Colic lymph node (tissue), 1 donor: ENCODE measurements around the gene AK4.

GRCh38 chr1:64540337-64540894 is 70.5 kb downstream of the CACHD1 start:
- PRO-cap, result no peak

DNA sequence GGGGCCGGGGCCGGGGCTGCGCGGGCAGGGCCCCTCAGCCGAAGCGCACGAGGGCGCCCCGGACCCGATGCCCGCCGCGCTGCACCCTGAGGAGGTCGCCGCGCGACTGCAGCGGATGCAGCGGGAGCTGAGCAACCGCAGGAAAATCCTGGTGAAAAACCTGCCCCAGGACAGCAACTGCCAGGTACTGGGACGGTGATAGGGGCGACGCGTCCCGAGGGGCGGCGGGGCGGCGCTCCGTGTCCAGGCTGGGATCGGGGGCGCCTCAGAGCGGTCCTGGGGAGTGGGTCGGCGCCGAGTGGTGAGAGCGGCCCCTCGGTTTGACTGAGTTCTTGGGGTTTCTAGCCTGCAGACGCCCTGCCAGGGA is 346 bp downstream of the RAVER2 start:
- PRO-cap, result no peak

DNA sequence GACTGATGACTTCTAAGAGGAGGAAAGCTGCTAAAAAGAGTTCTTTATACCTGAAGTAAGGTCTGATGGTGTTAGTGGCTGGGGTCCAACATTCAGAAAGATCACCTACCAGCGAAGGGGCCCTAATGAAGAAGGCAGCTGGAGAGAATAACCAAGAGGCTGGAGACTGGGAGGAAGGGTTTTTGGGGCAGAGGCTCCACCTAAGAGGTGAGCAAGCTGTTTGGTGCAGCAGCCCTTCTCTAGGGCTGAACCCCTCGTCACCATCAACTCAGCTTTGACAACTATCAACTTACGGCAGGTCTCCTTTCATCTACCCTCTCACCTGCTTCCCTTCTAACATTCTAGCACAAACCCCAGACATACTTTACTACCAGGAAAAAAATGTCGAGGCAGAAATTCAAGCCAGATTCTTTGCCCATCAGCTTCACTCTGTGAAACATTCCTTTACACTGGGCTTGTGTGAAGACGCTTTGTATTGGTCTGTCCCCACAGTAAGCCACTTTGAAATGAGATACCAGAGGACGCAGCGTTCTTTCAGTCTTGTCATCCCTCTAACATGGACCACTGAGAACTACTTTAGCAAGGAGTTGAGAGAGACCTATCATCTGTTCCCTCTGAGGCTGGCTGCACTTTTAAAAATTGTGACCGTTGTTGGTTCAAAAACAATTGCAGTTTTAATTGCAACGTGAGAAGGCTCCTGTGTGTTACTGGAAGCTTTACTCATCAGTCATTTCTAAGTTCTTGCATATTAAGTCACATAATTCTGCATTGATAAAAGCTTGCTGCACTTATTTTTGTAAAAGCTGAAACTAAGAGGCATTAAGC is 84.7 kb downstream of the RAVER2 start:
- PRO-cap, result no peak

DNA sequence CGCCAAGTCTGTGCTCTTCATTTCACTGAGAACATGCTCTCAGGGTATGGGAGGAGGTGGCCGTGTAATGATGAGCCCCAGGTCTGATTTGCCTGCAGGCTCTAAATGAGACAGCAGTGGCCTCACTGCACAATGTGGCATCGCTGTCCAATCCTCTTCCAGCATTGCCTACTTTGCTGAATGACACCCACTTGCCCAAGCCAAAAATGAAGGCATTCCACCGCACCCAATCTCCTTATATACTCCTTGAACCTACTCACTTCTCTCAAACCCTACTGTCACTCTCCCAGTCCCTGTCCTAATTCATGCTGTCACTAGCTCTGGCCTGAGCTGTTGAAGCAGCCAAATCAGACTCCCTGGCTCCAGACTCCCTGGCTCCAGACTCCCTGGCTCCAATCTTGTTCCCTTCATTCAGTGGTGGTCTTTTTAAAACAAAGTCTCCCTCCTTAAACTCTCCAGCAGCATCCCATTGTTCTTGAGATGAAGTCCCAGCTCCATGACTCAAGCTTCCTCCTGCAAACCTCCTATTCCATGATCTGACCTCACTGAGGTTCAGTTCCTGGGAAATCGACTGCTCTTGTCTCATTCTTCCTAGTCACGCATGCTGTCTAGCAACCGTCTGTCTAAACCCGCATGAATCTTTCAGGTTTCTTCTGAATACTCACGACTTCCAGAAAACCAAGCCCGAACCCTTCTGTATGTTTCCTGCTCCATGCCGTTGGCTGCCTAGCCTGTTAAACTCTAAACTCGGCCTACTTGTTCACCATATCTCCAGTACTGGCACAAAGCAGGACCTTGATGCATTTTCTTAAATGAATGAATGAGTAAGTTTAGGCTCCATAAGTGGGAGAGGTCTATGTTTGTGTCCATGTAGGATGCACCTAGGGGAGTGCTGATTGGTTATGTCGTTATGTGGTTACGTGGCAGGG is 91.8 kb downstream of the RAVER2 start:
- PRO-cap, result no peak

- PRO-cap, result no peak
These were observed 90.8 kb downstream of the JAK1 start for GRCh38 chr1:64875537-64875996.

GRCh38 chr1:64898526-64898886 is 67.8 kb downstream of the JAK1 start:
- PRO-cap, result no peak

DNA sequence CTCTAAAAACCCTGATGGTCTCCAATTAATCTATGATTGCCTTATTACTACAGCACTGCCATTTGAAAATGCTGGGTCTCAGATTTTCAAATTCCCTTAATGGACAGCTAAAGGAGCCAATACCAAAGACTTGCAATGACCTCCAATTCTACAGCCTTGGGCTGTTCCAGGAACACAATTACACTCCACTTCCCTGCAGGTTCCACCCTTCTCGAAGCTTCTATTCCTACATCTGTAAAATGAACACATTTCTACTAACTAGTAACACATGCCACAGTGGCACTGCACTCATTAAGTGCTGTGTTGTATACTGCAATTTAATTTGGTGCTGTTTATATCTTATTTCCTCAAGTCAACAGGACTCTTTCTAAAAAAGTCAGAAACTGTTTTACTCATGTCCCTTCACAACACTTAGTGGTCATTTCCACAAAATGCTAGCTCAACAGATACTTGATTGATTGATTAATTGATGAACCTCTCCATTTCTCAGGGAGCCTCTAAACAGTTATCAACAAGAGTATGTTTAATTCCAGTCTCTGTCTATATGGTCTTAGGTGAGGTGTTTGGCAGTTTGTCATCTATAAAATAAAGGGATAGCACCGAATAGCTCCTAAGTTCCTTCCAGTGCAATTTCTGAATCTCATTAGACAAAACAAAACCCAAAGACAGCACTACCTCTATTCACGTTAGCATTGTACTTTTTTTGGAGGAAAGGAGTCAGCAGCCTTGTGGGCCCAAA is 85.5 kb upstream of the AK4 start:
- PRO-cap, result no peak

GRCh38 chr1:65069239-65069670 is 78.7 kb upstream of the AK4 start:
- PRO-cap, result unidirectional peak, minus-strand start at chr1:65069325

DNA sequence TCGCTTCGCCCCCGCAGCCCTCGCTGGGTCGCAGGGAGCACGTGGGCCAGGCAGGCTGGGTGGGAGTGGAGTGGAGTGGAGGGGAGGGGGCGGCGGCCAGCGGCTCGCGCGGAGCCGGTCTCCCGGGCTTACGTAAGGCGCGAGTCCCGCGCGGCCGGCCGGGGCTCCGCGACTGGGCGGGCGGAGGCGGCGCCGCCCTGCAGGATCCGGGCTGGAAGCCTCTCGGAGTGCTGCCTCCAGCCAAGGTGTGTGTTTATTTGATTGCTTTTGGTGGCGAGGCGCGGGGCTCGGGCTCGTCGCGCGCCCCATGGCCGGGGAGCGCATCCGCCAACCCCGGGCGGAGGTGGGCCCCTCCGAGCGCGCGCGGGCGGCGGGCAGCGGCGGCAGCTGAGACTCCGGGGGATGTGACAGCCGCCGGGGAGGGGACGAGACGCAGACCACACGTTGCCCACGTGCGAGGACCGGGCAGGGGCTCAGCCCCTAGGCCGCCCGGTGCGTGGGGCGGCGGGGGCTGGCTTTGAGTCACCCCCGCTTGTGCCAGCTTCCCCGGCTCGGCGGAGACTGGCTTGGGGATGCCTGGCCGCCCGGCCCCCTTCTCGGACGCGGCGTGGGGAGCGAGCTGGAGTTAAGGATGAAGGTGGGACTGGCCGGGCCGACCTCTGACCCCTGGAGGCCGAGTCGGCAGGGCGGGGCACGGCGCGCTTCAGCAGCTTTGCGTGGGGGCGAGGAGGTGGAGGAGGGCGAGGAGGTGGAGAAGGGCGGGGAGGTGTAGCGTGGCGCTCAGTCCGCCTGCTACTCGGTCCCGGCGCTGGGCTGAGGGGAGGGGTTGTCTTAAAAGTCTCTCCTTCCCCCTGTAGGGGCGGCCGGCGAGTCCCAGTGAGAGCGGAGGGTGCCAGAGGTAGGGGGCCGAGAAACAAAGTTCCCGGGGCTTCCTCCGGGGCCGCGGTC is at the start of gene AK4:
Gene AK4, plus strand, starts transcription at position 783 of the 948 bp plus-strand sequence.
- PRO-cap, result bidirectional peak, plus-strand start at position 202 of the sequence, minus-strand start outside the sequence; unidirectional peak, plus-strand start at position 202 of the sequence; bidirectional peak, plus-strand start at position 783 of the sequence, minus-strand start at position 553 of the sequence

- PRO-cap, result no peak
These were observed 16.8 kb downstream of the AK4 start for GRCh38 chr1:65164856-65165097.

GRCh38 chr1:65423599-65424282 is 3.3 kb downstream of the LEPR start:
- PRO-cap, result no peak

- PRO-cap, result no peak
These were observed 129.9 kb downstream of the LEPR start for GRCh38 chr1:65550131-65551001.

- PRO-cap, result unidirectional peak, minus-strand start at chr1:66052564
These were observed 259.7 kb downstream of the PDE4B start for GRCh38 chr1:66052427-66052857.

DNA sequence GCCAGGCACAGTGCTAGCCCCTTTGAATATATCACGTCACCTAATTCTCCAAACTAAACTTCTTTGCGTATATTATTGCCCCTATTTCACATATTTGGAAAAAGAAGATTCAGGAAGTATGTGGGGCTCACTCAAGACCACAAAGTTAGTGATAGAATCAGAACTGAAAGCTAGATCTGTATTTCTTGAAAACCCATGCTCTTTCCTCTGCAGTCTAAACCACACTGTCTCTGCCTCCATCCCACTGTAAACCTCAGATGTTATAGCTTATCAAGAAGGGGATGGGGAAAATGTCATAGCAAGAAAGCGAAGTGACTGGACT is 257.8 kb upstream of the SGIP1 start:
- PRO-cap, result bidirectional peak, plus-strand start at position 224 of the sequence, minus-strand start at position 147 of the sequence

DNA sequence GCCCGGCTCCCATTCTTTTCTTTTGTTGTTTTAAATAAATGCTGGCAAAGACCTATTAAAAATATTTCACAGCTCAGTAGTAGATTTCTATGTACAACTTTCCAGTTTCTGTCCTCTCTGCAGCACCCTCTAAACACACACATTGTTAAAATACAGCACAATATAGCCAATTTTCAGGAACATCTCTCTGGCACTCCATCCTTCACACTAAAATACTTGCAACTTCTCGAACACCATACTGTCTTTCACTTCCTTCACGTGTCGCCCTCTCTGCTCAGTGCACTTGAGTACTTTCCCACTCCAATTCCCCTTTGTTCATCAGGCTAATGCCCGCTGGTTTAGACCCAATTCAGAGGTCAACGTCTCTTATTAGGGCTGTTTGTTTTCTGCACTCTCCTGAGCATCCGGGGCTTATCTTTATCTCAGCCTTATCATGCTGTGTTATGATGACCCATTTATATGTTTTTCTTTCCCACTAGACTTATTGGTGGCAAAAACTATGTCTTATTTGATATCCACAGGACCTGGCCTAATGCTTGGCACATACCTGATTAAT is 238.2 kb upstream of the SGIP1 start:
- PRO-cap, result no peak

- PRO-cap, result unidirectional peak, plus-strand start at chr1:66331753; bidirectional peak, plus-strand start at chr1:66332245, minus-strand start at chr1:66332244
These were observed 202.1 kb upstream of the SGIP1 start for GRCh38 chr1:66331584-66332524.

DNA sequence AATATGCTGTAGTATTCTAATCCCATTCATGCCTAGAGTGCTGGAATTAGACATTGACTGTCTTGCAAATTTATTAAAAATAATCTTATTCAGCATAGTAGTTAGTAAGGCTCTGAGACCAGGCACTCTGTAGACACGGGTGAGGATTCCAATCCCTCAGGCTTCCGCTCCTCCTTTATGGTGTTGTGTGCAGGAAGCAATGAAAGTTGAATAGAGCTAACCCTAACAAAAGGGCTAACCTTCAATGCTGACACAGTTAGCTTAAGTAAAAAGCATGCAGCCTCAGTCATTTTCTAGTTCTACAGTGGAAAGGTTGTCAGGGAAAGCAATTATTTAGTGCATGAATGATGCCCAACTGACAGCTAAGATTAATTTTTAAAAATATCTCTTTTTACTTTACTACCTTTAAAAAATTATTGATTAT is 199.6 kb upstream of the SGIP1 start:
- PRO-cap, result bidirectional peak, plus-strand start at position 289 of the sequence, minus-strand start at position 150 of the sequence

DNA sequence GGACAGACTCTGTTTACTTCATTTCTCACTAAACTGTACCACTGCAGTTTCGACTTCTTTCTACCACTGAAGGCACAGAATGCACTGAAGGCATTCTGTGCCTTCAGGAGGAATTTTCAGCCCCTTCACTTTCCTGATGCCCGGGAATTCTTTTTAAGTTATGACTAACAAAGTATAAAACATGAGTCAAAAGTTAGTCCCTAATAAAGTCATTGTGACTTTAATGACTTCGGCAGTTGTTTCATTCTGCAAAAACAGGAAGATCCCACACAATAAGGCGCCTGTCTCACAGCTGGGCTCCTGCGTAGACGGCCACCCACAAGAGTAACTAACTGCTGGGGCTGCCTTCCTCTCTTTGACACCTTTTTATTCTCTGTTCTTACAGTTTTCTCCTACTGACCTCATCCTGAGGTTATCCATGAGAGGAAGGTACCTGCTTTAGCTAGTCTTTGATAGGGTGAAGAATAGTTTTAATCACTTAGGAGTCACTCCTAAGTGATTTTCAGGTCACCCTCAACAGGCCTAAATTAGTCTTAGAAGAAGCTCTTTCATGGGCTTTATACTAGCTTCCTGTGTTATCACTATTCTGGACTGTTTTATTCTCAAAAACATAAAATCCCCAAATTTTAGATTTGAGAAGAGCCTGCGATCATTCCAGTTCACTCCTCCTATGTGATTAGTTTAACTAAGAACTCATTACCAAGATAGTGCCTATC is 183.8 kb upstream of the SGIP1 start:
- PRO-cap, result bidirectional peak, plus-strand start at position 251 of the sequence, minus-strand start at position 248 of the sequence; bidirectional peak, plus-strand start at position 384 of the sequence, minus-strand start at position 357 of the sequence

DNA sequence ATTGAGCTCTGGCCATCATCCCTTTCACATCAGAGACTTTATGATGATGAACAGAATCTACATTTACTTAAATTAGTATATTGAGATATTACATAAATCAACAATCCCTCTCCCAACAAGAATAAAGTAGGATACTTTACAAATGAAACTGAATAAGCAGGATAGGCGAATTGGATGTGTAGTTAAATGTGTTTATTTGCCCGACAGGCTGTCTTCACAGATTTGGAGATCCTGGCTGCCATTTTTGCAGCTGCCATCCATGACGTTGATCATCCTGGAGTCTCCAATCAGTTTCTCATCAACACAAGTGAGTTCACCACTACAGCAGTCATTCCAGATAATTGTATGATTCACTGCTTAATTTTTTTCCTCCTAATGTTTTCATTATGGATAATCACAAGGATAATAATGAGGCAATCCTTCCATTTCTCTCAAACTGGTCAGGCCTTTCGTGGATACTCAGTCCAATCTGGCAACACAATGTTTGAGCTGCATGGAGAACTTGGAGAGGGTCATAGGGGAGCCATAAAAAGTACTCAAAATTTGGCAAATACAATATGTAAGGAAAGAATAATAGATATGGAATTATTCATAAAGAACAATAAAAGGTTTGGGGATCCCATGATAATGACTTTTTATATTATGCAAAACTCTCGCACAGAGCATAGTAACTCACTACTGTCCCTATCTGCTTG is 168.3 kb upstream of the SGIP1 start:
- PRO-cap, result no peak

DNA sequence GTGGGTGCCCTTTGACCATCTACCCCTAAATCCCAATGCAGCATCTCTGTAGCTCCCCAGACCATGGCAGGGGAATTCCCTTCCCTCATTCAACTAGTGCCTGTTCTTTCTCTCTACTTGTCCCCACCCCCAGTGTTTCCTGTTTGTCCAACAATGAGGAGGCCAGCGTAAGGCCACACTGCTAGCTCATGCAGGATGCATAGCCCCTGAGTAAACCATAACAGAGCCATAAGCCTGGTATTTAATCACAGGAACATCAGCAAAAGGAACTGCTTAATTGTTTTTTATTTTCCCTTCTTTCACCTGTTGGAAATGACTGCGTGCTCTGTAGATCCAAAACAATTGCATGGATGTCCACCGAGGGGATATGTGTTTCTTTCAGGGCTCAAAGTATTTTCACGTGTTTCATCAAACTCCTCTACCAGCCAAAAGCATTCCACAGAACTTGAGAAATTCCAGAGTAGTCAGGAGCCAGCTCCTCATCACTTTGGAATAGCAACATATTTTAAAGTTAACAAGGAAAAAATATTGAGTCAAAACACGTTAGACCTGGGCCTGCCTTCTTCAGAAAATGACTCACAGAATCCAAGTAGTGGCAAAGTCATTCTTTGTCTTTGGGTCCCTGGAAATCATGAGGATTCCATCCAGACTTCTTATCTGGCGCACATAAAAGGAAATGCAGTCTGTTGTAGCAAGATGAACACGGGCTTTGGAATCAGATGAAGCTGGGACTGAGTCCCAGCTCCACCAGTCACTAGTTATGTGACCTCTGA is 162.5 kb upstream of the SGIP1 start:
- PRO-cap, result no peak